ENCODE measurements around a stretch of chr11.

DNA sequence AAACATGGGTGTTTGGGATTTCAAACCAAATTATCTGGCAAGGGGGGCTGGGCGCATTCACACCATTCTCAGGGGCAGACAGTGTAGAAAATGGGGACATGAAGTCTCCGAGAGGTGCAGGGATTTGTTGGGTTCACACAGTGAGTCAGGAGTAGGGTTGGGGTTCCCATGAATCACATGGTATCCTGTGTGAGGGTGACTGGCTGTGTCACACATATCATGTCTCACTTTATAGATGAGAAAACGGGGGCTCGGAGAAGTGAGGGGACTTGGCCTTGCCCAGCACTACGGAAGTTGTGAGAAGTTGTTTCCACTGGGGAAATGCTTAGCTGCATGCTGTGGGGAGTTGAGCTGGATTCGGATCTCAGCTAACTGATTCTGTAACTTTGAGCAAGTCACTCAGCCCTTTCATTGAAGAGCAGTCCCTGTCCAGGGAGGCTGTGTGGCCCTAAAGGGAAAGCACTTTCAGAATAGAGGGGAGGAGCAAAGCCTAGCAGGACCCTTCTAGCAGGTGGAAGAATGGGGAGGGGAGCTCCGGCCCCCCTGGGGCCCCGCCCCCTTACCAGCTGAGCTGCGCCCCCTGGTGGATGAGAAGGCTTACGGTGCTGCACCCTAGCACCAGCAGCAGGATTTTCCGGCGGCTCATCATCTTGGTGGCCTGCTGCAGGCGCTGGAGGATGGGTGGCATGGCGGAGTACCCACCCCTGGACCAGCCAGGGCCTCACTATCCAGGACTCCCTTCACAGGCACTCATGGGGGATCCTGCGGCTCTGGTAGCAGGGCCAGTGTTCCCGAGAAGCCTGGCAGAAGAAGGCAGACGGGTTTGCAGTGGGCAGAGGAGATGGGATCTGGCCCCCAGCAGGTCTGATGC is 4.0 kb downstream of the GAL3ST3 start:
- PRO-cap, result no peak

DNA sequence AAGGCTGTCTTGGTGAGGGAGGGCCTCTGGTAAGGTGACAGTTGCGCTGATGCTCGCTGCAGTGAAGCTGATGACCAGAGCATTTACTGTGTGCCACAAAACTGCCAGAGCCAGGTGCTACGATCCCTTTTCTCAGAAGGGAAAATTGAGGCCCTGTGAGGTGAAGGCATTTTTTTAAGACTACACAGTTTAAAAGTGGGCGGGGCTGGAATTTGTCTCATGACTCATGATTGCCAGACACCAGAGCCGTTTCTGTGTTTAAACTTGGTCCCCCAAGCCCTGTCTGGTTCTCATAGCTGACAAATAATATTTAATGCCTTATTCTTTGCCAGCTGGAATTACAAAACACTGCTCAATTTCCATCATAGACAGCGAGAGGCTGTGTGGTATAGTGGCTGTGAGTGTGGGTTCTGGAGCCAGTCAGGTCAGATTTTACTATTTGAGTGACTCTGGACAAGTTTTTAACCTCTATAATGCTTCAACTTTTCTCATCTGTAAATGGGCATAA is 10.4 kb downstream of the PACS1 start:
- PRO-cap, result no peak

GRCh38 chr11:66150487-66151023 is 80.5 kb downstream of the PACS1 start:
- PRO-cap, result no peak

DNA sequence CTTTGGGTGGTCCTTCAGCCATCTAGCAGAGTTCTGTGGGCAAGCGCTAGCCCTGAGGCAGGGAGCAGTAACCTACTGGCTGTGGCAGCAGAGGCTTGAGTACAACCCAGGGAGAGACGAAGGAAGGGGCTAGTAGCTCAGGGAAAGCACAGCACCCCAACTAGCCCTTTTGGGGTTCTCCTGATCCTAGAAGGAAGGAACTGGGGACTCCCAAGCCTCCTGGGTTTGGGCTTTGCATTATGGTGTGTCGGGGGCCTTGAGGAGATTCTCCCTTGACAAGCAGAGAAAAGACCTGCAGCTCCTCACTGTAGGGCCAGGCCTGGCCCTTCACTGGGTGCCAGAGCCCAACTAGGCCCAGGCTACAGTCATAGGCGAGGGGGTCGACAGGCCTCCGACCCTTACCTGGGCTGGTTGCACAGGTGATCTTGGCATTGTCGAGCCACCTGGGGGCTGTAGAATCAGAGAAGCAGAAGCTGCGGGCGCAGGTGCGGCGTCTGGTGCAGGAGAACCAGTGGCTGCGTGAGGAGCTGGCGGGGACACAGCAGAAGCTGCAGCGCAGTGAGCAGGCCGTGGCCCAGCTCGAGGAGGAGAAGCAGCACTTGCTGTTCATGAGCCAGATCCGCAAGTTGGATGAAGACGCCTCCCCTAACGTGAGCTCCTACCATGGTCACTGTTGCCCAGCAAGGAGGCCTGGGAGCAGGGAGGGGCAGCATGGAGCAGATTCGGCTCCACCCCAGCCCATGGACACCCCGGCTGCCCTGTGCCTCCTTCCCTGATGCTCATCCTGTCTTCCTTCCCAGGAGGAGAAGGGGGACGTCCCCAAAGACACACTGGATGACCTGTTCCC is 4.0 kb downstream of the KLC2 start:
- PRO-cap, result no peak

DNA sequence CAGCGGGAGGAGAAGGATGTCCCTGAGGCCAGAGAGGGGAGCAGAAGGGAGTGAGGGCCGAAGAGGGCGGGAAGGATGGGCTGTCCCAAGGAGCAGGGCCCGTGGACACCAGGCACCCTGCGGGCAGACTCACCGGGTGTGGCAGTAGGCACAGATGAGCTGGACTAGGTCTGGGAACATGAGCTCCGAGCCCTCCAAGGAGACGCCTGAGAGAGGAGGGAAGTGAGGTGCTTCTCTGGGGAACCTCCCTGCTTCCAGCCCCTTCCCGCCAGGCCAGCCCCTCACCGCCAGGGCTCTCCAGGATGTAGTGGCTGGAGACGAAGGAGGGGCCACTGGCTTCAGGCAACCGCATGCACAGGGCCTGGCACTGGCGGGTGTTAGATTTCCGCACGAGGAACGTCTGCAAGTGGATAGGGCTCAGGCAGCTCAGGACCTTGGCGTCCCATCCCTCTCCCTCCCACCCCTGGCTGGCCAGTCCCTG is 717 bp downstream of the RIN1 start:
- PRO-cap, result no peak

DNA sequence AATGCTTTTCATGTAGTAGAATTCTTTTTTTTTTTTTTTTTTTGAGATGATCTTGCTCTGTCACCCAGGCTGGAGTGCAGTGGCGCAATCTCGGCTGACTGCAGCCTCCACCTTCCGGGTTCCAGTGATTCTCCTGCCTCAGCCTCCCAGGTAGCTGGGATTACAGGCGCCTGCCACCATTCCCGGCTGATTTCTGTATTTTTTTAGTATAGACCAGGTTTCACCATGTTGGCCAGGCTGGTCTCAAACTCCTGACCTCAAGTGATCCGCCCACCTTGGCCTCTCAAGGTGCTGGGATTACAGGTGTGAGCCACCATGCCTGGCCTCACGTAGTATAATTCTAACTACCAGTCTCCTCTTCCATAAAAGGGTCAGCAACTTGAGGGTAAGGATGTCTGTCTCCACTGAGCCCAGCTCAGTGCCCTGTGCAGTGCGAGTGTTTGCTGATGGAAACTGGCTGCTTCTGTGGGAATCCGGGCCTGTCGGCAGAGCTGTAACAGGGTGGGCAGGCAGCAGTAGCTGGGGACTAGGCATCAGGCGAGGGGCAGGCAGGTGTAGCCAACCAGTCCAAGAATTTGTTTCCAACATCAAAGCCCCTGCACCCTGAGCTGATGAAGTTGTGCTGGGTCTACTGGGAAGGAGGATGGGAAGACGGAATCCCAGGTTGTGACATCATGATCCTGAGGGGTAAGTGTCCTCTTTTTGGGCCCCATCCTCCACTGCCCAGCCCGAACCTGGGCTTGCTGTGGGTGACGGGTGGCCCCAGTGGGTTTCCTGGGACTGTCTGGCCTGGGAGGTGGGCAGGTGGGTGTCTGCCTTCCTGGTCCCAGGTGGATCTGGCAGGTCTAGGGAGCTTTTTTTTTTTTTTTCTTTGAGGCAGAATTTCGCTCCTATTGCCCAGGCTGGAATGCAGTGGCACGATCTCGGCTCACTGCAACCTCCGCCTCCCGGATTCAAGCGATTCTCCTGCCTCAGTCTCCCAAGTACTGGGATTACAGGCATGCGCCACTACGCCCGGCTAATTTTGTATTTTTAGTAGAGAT is 11.2 kb downstream of the SLC29A2 start:
- PRO-cap, result no peak

DNA sequence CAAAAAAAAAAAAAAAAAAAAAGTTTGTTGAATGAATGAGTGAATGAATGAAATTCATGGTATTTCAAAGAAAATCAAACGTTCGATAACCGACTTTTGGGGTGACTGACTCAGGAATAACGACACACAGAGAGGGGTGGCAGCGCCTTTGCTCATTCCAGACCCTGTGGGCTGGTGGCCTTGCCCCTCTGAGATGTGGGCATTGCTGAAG is 797 bp downstream of the SLC29A2 start:
- PRO-cap, result no peak

GRCh38 chr11:66479044-66480154 is 835 bp upstream of the DPP3 start:
- PRO-cap, result no peak

DNA sequence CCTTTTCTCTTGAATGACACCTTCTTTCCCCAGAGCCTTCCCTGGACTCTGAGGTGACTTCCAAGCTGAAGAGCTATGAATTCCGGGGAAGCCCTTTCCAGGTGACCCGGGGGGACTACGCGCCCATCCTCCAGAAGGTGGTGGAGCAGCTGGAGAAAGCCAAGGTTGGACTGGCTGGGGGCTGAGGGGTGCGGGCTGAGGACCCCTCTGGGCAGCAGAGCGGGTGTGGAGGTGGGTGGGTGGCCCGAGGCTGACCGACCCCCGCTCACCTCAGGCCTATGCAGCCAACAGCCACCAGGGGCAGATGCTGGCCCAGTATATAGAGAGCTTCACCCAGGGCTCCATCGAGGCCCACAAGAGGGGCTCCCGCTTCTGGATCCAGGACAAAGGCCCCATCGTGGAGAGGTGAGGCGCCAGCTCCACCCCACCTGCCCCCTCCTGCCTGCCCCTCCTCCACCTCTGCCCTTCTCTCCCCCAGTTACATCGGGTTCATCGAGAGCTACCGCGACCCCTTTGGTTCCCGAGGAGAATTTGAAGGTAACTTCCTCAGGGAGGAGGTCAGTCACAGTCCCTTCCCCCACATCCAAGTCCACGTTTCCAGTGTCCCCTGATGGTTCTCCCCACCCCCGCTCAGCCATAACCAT is 11.1 kb downstream of the DPP3 start:
- PRO-cap, result no peak

DNA sequence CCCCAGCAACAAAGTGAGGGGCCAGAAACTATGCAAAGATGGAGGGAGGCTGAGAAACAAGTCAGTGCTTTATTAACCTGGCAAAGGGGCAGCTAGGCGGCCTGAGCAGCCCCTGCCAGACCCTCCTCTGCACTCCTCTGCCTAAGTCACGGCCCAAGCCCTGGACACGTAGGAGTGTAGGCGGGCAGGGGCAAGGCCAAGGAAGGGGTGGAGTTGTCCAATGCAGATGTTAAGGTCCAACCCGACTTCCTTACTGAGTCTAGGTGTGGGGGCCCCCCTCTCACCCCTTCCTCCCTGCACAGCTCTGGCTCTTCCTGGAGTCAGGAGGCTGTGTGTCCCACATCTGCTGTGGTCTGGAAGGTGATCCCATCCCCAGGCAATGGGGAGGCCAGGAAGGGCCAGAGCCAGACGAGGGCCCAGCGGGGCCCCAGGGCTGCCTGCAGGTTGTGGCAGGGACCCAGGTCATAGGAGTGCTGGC is 6.6 kb downstream of the ZDHHC24 start:
- PRO-cap, result no peak

- PRO-cap, result no peak
These were observed 1.8 kb upstream of the CTSF start for GRCh38 chr11:66569935-66570904.

- PRO-cap, result bidirectional peak, plus-strand start at chr11:66616630, minus-strand start at chr11:66616421
These were observed 397 bp upstream of the RBM14 start for GRCh38 chr11:66615907-66616559.

GRCh38 chr11:66618077-66618436 is 1.6 kb downstream of the RBM14 start:
- PRO-cap, result no peak

GRCh38 chr11:66667397-66667951 is 10.2 kb downstream of the RBM4B start:
- PRO-cap, result no peak

DNA sequence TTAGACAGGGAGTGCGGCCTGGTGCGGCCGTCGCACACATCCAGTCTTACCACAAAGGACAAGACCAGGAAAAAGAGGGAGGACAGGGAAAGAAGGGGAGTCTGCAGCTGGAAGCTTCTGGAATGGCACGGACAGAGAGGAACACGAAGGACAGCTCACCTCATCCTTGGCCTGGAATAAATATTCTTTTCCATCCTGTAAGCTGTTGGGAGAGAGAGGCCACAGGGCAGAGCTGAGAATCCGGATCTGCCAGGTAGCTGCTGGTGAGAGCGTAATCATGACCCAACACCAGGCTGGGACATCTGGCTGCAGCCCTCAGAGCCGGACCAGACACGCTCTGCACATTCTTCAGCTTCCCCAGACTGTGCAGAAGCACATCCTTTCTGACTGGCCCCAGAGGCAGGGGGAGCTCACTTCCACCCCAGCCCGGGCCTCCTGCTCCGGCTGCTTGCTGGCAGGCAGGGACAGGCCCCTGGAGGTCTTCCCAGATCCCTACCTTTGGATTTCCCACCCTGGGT is 8.6 kb upstream of the RBM4B start:
- PRO-cap, result no peak

GRCh38 chr11:66704656-66705545 is 24.1 kb downstream of the SPTBN2 start:
- PRO-cap, result unidirectional peak, plus-strand start at chr11:66705380

- PRO-cap, result no peak
These were observed 20.9 kb downstream of the SPTBN2 start for GRCh38 chr11:66708109-66708442.

- PRO-cap, result no peak
These were observed 844 bp downstream of the RCE1 start for GRCh38 chr11:66844015-66844554.

GRCh38 chr11:66903986-66904514 is 47.2 kb downstream of the LRFN4 start:
- PRO-cap, result no peak

DNA sequence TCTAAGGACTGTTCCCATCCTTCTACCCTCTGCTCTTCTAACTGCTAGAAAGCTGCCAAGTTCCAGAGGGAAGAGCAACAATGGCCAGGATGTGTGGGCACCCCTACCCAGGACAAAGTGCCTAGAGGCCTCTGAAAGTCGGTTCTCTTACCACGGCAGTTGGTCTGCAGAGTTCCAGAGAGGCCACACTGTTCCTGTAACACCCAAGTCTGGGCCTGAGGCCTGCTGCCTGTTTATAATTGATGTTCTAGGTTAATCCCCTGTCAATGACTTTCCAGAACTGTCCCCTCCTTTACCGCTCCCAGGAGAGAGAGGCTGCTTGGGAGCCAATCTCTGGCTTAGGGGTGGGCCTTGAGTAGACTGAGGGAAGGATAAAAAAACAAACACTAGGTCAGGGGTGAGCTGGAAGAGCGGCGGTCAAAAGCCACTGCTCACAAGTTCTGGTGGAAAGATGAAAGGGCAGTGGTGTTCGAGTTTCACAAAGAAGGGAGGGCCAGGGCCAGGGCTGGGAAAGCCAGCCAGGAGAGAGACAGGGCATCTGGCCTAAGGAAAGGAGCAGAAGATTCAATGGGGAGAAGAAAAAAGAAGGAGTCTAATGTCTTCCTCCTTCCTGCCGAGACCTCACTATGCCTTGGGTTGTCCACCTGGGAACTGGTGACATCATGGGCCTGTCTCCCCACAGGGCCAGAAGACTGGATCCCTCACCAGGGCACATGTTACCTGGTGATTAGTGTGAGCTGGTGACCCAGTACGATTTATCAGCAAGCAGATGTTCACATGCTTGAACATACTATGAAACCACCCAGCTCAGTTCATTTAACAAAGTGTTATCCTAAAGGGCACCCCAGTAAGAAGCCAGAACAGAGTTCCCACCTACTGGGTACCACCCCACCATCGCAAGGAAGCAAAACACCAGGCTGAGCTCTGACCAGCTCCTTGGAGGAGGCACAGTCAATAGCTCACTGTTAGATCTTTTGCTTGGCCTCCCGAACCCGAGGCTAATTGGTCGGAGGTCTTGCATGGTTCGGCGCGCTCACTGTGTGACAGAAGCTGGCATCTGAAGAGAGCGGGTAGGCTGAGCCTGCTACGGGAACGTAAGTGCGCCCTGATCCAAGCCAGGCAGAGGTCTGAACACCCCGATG is 50.1 kb downstream of the PC start:
- PRO-cap, result unidirectional peak, minus-strand start at position 211 of the sequence; unidirectional peak, minus-strand start at position 282 of the sequence